ENCODE results near the gene ATP11C.

DNA sequence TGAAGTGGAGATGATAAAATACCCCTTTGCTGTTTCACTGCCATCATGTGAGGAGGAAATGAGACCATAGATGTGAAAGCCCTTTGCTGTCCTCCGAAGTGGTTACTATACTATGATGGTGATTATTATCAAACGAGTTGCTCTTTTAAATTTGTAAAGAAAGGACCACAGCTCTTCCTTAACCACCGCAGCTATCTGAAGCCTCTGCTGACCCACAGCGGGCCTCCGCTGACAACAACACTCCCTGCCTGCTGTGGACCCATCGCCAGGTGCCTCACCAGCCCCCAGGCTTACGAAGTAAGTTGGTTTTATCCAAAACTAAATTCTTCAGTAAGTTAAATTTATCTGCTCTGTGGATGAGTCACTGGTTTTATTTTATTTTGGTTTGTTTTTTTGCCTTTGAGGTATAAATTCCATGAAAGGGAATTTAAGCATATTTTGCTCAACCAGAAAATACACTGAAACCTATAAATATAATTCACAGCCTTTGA lies 54.7 kb downstream of the SLC9A6 start:
- PRO-cap = no peak

- PRO-cap = no peak
These were observed 60.4 kb downstream of the SLC9A6 start for GRCh38 chrX:136045469-136046227.

DNA sequence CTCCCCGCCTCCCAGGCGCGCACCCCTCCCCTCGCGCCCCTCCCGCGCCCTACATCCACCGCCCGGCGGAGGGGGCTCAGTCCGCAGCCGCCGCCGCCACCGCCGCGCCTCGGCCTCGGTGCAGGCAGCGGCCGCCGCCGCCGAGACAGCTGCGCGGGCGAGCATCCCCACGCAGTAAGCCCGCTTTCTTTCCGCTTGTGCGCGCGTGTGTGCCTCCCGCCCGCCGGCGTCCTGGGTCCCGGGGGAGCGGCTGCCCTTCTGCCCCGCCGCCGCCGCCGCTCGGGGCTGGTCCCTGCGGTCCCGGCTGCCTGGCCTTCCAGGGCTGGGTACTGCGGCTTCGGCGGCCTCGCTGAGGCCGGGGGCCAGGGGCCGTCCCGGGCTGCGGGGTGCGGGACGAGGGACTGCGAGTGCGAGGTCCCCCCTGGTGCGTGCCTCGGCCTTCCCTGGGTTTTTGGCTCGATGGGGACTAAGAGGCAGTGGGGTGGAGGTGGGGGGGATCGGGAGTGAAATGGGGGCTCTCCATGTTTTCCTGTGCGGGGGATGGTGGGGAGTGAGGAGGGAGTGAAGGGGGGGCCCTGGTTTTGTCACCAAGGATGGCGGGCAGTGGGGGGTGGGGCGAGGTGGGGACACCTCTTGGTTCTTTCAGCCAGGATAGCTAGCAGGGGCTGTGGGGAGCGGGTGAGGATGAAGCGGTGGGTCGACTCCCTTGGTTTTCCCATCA lies 49.2 kb upstream of the FHL1 start:
- PRO-cap = bidirectional peak, plus-strand start at position 79 of the sequence, minus-strand start outside the sequence

DNA sequence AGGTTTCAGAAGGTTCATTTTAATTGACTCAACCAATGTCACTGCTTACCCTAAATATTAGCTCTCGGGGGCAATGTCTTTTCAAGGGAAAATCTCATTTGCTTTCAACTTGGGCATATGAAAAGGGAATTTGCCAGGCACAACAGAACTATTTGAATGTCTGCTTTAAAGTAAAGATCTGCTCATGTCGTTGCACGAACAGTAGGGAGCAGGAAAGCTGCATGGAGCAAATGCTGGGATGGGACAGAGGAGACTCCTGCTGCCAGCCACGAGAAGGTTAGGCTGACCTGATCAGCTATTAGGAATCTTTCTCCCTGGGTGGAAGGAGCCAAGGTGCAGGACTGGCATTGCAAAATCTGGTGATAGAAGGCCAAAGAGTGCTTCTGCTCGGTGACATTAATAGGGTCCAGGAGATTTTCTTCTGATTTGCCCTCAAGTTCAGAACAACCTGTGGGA lies 26.7 kb upstream of the FHL1 start:
- PRO-cap = no peak

- PRO-cap = no peak
These were observed 22.7 kb upstream of the FHL1 start for GRCh38 chrX:136173901-136174796.

DNA sequence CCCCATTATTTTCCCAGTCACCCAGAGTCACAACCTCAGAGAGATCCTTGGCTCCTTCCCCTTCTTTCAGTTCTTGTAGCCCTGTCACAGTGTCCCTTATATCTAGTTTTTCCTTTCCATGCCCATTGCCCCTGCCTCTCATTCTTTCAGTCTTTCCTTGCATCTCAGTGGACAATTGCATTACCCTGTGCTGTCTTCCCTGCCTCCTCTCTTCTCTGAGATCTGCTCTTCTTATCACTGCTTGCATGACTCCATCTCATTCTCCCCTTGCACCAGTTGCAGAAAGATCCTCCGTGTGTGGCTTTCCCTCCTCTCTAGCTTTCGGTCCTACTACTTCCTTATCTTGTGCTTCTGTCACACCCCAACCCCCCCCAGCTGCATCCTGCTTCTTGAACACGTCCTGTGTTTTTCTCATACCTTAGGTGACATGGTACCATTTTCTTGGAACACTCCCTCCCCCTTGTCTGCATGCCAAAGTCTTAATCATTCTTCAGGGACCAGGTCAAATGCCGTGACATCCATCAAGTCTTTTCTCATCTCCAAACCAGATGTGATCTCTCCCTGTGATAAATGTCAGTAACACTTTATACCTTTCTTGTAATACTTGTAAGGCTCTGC lies 3.1 kb upstream of the FHL1 start:
- PRO-cap = no peak

DNA sequence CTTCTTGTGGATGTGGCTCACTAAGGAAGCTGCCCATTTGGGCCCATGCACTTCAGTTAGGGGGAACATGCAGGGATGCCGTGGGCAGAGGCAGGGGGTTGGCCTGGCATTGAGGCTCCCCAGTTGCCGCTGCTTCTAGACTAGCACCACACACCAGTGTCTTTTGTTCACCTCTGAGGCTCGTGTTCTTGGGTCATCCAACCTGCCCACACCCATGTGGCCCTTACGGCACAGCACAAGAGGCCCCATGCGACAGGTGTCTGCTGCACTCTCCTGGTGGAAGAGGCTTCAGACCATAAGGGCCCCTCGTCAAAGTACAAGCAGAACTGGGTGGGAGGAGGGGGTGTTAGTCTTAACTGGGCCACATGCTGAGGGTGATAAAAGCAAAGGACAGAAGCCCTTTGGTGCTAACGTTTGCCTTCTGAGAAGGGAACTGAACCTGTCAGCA lies 15.0 kb downstream of the FHL1 start:
- PRO-cap = no peak

DNA sequence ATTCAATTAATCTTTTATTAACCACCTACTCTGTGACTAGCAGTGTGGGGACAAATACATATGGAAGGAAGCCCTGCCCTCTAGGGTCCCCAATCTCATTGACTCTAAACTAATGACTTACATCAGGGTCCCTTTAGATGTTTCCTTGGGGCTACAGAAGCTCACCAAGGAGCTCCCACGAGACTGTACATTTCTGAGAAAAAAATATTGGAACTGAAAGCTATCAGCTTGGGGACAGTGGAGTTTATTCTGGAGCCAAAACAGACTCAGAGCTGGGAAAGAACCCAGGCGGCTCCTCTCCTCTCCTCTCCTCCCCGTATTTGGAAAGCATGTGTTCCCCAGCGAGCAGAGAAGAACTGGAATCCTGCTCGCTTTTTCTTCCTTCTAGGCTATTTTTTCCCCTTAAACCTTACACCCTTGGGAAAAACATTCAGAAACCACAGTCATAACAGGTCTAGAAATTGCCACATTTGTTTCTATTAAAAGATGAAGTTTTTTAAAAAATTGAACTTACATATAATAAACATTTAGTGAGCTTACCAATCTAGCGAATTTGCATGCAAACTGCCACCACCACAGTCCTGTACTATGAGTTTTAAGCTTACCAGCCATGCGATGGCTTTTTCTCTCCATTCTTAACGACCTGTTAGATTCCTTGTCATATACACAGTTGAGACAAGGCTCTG lies 4.4 kb upstream of the MAP7D3 start:
- PRO-cap = no peak

DNA sequence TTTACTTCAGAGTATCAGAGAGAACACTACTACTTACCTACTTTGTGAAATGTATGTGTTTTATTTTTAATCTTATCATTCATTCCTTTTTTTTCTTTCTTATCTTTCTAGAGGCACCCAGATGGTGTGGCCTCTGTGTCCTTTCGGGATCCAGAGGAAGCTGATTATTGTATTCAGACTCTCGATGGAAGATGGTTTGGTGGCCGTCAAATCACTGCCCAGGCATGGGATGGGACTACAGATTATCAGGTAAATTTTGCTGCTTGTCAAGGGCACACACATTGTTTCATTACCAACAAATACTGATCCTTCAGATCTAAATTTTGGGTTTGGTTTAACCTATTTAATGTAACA lies 12.6 kb downstream of the HTATSF1 start:
- PRO-cap = no peak

GRCh38 chrX:136767065-136768055 lies 13.4 kb downstream of the ARHGEF6 start:
- PRO-cap = bidirectional peak, plus-strand start at chrX:136767393, minus-strand start at chrX:136767343; bidirectional peak, plus-strand start at chrX:136767893, minus-strand start at chrX:136767815

DNA sequence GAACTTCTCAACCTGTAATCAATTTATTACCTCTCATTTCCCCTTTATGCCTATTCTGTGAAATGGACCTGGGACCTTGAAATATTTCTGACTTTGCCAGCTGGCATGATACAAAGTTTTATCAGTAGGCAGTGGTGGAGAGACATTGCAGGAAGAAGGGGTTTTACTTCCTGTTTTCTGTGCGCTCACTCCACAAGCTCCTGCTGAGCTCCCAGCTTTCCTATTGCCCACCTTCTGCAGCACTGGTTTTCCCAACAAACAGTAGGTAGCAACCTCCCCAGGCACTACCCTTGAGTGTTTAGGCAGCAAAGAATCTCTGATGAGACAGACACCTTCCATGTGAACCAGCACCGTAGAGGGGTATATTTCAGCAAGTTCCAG lies 3.6 kb upstream of the ARHGEF6 start:
- PRO-cap = no peak

DNA sequence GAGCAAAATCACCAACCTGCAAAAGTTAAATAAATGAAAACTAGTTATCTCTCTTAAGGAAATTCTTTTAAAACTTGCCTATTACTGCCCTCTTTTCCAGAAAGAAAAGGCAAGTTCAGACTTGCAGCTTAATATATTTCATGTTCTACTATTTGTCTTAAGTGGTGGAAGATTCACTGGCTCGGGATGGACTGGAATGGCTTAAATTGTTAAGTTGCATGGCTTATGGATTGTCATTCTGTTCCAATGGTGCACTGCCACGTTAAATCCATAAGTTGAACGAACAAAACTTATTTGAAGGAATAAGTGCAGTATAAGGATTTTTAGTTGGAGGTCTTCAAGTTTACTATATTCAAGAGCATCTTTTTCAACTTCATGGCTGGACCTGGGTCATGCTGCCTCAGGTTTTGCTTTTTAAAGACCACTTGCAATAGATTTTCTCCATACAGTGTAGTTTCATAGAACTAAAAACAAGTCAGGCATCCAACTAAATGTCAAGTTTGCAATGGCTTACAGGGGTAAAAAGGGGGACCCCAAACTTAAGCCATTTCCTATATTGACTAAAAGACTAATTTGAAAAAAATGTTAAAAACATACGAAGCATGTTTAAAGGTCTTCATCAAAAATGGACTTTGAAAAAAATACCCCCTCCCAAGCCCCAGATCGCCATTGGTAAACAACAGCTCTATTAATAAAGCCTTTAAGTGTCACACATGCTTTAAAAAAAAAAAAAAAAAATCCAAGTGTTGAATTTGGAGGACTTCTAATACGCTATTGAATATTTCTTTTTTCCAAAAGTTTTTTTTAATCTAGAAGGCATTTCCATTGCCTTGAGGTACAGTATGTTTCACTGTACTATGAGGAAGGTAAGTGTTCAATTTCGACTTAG lies 8.0 kb downstream of the RBMX start:
- PRO-cap = no peak

DNA sequence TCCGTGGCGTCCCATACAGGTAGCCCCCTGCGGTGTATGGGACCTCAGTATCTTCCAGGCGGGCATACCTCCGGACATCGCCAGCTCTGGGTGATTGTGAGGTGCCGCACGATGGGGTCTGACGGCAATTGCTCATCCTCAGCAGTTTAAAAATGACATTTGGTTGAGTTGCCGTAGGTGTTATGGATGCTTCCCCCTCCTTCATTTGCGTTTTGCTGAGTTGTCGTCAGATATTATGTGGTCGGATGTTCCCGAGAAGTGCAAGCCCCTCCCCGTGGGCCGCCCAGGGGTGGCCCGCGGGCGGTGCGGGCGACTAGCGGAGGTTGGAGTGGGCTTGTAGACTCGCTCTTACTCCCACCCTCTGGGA lies 18.3 kb upstream of the GPR101 start:
- PRO-cap = no peak

GRCh38 chrX:137549754-137550464 lies 16.0 kb upstream of the ZIC3 start:
- PRO-cap = no peak

- PRO-cap = no peak
These were observed 327.3 kb upstream of the F9 start for GRCh38 chrX:139203000-139203926.

- PRO-cap = no peak
These were observed 326.4 kb upstream of the F9 start for GRCh38 chrX:139203927-139204740.

DNA sequence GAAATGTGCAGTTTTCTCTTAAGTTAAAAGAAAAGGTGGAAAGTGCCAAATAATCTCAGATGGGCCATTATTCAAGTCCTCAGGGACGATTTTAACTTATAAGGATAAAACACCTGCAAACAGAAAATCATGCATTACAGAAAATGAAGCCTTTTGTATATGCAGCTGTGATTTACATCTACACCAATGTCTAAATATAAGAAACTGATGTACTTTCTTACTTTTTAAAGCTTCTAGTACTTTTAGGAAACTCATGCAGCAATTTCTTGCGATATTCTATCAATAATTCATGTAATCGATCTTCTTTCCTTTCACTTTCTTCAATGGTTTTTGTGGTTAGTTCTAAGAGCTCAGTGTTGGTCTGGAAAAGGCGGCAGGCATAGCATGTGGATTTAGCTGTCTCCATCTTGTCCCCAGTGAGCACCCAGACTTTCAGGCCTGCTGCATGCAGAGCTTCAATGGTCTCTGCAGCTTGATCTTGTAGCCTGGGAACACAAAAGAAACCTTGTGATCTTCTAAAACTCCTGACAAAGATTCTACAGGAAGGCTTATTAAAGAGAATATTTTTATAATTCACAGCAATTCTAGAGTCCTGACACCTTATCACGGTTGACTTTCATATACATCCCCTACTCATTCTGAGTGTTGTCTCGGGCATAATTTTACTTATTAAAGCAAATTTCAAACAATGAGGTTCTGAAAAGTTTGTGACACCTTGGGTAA lies 66.7 kb upstream of the MCF2 start:
- PRO-cap = no peak

GRCh38 chrX:139932933-139933359 lies at the start of gene ATP11C:
Gene ATP11C, minus strand, starts transcription at chrX:139933053.
- PRO-cap = bidirectional peak, plus-strand start at chrX:139933222, minus-strand start at chrX:139933002

DNA sequence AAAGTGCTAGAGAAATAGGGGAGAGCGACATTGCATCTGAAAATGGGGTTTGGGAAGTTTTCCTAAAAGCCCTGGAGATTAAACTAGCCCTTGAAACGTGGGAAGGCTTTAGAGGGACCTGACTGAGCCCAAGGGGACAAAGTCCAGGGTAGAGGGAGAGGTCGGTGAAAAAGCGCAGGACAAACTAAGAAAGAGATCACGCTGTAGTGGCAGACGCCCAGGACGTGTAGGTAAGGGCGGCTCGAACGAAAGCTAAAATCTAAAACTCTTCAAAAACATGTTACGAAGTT lies 1.0 kb upstream of the ATP11C start:
- PRO-cap = no peak

GRCh38 chrX:140783651-140784557 lies 218.5 kb upstream of the SPANXB1 start:
- PRO-cap = no peak

All from bronchus (tissue), 1 donor.